Liver (tissue), 9 donors: ENCODE results near the genes TYSND1 and NPFFR1.

GRCh38 chr10:68306527-68307212, 25.2 kb upstream of the HNRNPH3 start:
- PRO-cap, 5 experiments = peak in 4 of 5 experiments; most common plus-strand start chr10:68306939 (in 3); most common minus-strand start chr10:68306803 (in 1)
- RAMPAGE, long total RNA, 2 experiments = start-site peak on the minus strand in 2 of 2 experiments, at chr10:68306826-68306917 at its widest, 1,999 to 4,634 reads per replicate
- RRBS = no CpG with 5 or more reads among the region's 11 CpGs

- PRO-cap, 5 experiments = peak in 5 of 5 experiments; most common plus-strand start chr10:68331728 (in 2); most common minus-strand start chr10:68331912 (in 5)
- RAMPAGE, long total RNA, 2 experiments = start-site peak on the plus strand in 1 of 2 experiments, at chr10:68331671-68331726 at its widest, 169 reads per replicate
- RRBS = 1% methylated on average over 9 of the region's 66 CpGs
Observed at GRCh38 chr10:68331269-68331993, 433 bp upstream of the HNRNPH3 start.

DNA sequence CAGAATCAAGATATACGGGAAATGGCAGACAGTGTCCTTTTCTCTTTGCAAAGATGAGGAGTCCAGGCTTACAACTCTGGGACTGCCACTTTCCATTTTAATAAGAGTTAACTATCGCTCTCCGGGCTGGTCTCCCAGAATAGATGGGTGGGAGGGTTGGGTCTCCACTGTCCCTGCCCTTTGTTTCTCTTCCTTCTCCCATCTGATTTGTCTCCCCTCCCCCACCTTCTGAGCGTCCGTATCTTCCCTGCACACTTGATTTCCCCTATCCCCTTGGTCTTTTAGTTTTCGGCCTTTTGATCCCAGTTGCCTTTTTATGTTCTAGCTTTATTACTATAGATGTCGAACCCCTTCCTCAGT, 2.4 kb downstream of the TET1 start:
- PRO-cap, 5 experiments = no peak in any of the 5 experiments
- RAMPAGE, long total RNA, 2 experiments = no peak in any of the 2 experiments
- RRBS = no CpG with 5 or more reads among the region's 7 CpGs

DNA sequence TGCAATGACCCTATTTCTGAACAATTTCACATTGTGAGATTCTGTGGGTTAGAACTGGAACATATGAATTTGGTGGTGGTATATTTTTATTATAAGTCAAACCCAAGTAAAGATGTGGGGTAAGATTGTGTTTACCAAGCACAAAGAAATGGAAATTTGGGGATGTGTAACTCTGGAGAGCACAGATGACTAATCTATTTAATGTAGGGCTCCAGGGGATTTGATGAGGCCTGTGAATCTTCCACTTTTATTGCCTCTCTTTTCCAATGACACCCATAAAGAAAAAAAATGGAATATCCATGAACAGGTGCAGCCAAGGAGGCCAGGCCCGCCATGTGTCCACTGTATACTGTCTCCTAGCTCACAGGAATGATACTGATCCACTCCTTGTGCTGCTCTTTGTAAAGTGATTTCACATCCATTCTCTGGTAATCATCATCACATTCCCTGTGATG, 2.8 kb downstream of the SRGN start:
- PRO-cap, 5 experiments = no peak in any of the 5 experiments
- RAMPAGE, long total RNA, 2 experiments = no peak in any of the 2 experiments
- RRBS = no CpG with 5 or more reads among the region's 1 CpG

GRCh38 chr10:69209916-69210664, 10.0 kb upstream of the HKDC1 start:
- PRO-cap, 5 experiments = no peak in any of the 5 experiments
- RAMPAGE, long total RNA, 2 experiments = no peak in any of the 2 experiments
- RRBS = no CpG with 5 or more reads among the region's 3 CpGs

DNA sequence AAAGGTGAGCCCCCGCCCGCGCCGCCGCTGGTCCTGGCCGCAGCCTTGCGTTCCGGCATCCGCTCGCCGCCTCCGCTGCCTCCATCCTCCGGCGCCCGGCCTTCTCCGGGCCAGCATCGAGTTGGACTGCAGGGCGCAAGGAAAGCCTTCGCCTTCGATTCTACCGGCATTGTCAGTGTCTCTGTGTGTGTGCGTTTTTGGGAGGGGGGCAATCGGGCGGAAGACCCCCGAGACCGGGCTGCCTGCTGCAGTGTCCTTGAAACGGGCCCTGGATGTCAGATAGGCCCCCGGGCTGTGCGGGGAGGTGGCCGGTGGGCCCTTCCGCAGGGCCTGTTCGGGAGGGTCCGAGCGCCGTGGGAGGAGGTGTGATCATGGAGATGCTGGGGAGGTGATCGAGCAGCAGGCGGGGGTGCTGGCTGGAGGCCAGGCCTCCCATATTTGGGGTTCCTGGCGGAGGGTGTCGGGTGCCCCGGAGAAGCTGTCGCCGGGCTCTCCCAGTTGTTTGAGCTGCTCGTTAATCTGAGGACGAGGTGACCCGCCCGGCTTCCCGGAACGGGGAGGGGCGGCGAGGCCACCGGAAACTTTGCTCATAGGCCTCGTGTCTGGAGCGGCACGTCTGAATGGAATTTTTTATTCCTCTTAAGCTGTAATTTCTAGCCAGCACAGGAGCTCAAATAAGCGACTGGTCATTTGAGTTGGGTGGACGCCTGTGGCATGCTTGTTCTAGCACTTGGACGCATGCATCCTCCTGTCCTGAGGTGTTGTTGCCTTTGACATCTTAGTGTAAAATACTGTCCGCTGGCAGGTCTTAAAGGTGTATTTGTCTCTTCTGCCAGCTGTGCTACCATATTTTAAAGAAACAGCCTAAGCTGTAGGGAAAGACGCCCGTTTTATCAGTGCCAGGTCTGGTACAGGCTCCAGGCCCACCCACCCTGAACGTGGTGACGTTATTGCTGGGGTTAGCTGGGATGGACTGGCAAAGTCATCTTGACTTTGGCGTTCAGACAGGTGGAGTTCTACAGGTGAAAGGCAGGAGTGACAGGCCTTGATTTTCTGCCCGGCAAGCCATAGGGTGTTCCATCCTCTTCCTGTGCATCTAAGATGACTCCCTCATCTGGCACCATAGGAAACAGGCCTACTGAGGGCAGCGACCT, 737 bp downstream of the HK1 start:
- PRO-cap, 5 experiments = peak in 4 of 5 experiments; most common plus-strand start position 510 of the sequence (in 1); most common minus-strand start position 504 of the sequence (in 4)
- RAMPAGE, long total RNA, 2 experiments = no peak in any of the 2 experiments
- RRBS = 6% methylated on average over 18 of the region's 65 CpGs

GRCh38 chr10:69360805-69361594, 42.4 kb downstream of the HK1 start:
- PRO-cap, 5 experiments = no peak in any of the 5 experiments
- RAMPAGE, long total RNA, 2 experiments = no peak in any of the 2 experiments
- RRBS = no CpG with 5 or more reads among the region's 7 CpGs

DNA sequence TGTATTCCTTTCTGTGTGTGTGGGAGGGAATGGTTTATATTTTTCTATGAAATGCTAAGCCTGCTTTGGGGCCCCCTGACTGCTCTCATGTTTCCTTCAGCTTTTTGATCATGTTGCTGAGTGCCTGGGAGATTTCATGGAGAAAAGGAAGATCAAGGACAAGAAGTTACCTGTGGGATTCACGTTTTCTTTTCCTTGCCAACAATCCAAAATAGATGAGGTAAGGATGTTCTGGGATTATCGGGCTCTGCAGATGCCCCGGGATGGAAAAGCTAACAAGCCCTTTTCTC, 46.0 kb downstream of the HK1 start:
- PRO-cap, 5 experiments = no peak in any of the 5 experiments
- RAMPAGE, long total RNA, 2 experiments = no peak in any of the 2 experiments
- RRBS = no CpG with 5 or more reads among the region's 3 CpGs

GRCh38 chr10:69452822-69453028, 1.5 kb downstream of the TSPAN15 start:
- PRO-cap, 5 experiments = no peak in any of the 5 experiments
- RAMPAGE, long total RNA, 2 experiments = no peak in any of the 2 experiments
- RRBS = no CpG with 5 or more reads among the region's 1 CpG

- PRO-cap, 5 experiments = no peak in any of the 5 experiments
- RAMPAGE, long total RNA, 2 experiments = no peak in any of the 2 experiments
- RRBS = no CpG with 5 or more reads among the region's 6 CpGs
Observed at GRCh38 chr10:69479343-69480294, 28.4 kb downstream of the TSPAN15 start.

- PRO-cap, 5 experiments = no peak in any of the 5 experiments
- RAMPAGE, long total RNA, 2 experiments = no peak in any of the 2 experiments
- RRBS = no CpG with 5 or more reads among the region's 9 CpGs
Observed at GRCh38 chr10:69646246-69646731, 16.2 kb downstream of the FAM241B start.

GRCh38 chr10:69684026-69685209, 54.4 kb downstream of the FAM241B start:
- PRO-cap, 5 experiments = peak in 5 of 5 experiments; most common plus-strand start chr10:69684532 (in 3); most common minus-strand start chr10:69684339 (in 3)
- RAMPAGE, long total RNA, 2 experiments = start-site peak on the plus strand in 1 of 2 experiments, at chr10:69684511-69684625 at its widest, 5 to 11 reads per replicate
- RRBS = no CpG with 5 or more reads among the region's 20 CpGs

DNA sequence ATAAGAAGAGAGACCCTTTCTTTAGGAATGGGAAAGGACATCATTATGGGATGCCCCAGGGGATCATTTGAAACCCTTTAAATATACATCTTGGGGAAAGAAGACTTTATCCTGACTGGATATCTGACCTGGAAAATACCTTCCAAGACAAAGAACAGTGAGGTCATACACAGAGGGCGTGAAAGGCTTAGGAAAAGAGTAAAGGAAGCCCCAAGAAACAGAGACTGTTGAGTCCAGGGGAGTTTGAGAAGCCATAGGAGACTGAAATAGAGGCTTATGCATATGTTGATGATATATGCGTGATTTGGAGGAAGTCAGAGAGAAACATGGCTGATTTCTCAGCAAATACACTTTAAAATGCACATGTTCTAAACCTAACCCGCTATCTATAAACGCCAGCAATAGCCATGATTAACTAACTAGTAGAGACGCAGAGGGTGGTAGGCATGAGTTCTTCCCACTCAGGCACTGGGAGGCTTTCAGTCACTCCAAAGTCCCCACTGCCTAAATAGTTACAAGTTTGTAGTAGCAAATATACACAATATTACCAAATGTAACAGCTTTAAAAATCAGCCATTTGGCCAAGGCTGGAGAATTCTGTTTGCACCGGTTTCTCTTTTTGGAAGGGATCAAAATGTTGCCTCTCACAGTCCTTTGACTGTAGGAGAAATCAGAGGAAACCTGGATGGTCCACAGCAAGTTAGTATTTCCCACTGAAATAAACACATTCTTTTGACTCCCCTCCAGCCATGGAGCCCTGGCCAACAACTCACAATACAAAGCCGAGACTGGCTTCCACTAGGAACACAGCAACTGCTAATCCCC, 1.2 kb upstream of the MACROH2A2 start:
- PRO-cap, 5 experiments = no peak in any of the 5 experiments
- RAMPAGE, long total RNA, 2 experiments = no peak in any of the 2 experiments
- RRBS = no CpG with 5 or more reads among the region's 7 CpGs

DNA sequence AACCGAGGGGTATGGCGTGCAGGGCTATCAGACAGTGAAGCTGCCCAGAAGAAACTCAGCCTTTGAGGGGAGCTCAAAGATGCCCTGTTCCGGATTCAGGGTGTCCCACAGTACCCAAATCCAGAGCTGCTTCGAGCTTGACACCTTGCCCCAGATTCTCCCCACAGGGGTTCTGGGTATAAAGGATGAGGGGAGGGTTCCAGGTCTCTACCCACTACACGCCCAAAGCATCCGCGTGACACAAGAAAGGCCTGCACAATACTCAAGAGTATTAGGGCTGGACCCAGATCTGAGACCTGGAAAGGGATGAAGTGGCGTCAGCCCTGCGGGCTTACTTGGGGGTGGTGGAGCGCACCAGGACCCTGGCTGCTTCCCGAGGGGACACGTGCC, 1.4 kb downstream of the TYSND1 start:
- PRO-cap, 5 experiments = no peak in any of the 5 experiments
- RAMPAGE, long total RNA, 2 experiments = no peak in any of the 2 experiments
- RRBS = no CpG with 5 or more reads among the region's 12 CpGs

GRCh38 chr10:70146451-70147166, at the start of gene TYSND1:
TSS of gene TYSND1 (minus strand) at chr10:70146700.
- PRO-cap, 5 experiments = peak in 5 of 5 experiments; most common plus-strand start chr10:70146872 (in 5); most common minus-strand start chr10:70146669 (in 4)
- RAMPAGE, long total RNA, 2 experiments = no peak in any of the 2 experiments
- RRBS = 2% methylated on average over 17 of the region's 41 CpGs

GRCh38 chr10:70191917-70192334, 21.6 kb upstream of the SAR1A start:
- PRO-cap, 5 experiments = no peak in any of the 5 experiments
- RAMPAGE, long total RNA, 2 experiments = no peak in any of the 2 experiments
- RRBS = no CpG with 5 or more reads among the region's 1 CpG

DNA sequence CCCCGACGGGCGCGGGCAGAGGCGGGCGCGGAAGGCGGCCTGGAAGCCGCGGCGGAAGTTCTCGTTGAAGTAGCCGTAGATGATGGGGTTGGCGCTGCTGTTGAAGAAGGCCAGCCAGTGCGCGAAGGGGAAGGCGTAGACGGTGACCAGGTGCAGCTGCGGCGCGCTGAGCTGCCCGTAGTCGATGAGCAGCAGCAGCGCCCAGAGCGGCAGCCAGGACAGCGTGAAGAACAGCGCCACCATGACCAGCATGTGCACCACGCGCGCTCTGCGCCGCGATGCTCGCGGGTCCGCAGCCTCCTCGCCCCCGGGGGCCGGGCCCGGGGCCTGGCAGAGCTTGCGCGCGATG, 21.9 kb upstream of the PPA1 start:
- PRO-cap, 5 experiments = no peak in any of the 5 experiments
- RAMPAGE, long total RNA, 2 experiments = no peak in any of the 2 experiments
- RRBS = no CpG with 5 or more reads among the region's 43 CpGs

GRCh38 chr10:70283631-70284036, at the start of gene NPFFR1:
TSS of gene NPFFR1 (minus strand) at chr10:70284004.
- PRO-cap, 5 experiments = no peak in any of the 5 experiments
- RAMPAGE, long total RNA, 2 experiments = no peak in any of the 2 experiments
- RRBS = 17% methylated on average over 20 of the region's 44 CpGs

- PRO-cap, 5 experiments = no peak in any of the 5 experiments
- RAMPAGE, long total RNA, 2 experiments = no peak in any of the 2 experiments
- RRBS = no CpG with 5 or more reads among the region's 7 CpGs
Observed at GRCh38 chr10:70376693-70377328, 5.6 kb downstream of the LRRC20 start.

- PRO-cap, 5 experiments = peak in 3 of 5 experiments; most common minus-strand start chr10:70405041 (in 2)
- RAMPAGE, long total RNA, 2 experiments = no peak in any of the 2 experiments
- RRBS = 4% methylated on average over 9 of the region's 35 CpGs
Observed at GRCh38 chr10:70404648-70405123, 741 bp downstream of the EIF4EBP2 start.